Colonic mucosa (tissue), 1 donor: ENCODE measurements around the genes ACSBG2, SLC25A41 and CRB3.

GRCh38 chr19:5949681-5950506, 28.0 kb downstream of the RANBP3 start:
- PRO-cap = no peak

GRCh38 chr19:5990361-5990734, 12.4 kb upstream of the RANBP3 start:
- PRO-cap = no peak

DNA sequence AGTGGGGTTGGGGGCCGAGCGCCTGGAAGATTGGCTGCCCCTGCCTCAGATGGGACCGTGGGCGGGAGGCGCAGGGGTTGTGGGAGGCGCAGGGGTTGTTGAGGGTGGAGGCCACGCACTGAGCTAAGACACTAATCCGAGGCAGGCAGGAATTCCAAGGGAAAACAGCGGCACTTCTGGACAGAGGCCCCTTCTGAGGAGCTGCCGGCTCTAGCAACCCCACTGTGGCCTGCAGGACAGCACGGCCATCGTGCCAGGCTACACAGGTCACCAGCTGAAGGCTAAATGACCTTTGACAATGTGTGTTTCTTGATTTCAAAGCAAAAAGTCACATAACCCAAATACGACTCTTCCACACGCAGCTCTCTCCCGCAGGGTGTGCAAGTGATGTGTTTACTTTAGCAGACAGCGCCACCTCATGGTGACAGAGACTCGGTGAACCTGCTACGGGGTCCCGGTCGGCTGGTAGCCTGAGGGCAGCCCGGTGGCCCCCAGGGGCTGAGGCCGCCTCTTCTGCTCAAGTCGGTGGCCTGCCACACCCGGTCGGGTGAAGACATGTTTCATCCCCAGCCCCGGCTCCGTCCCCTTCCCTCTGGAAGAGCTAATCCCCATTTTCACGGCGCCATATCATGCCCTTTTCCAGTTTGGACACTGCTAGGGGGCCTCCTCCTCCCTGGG, 44.3 kb upstream of the RANBP3 start:
- PRO-cap = no peak

DNA sequence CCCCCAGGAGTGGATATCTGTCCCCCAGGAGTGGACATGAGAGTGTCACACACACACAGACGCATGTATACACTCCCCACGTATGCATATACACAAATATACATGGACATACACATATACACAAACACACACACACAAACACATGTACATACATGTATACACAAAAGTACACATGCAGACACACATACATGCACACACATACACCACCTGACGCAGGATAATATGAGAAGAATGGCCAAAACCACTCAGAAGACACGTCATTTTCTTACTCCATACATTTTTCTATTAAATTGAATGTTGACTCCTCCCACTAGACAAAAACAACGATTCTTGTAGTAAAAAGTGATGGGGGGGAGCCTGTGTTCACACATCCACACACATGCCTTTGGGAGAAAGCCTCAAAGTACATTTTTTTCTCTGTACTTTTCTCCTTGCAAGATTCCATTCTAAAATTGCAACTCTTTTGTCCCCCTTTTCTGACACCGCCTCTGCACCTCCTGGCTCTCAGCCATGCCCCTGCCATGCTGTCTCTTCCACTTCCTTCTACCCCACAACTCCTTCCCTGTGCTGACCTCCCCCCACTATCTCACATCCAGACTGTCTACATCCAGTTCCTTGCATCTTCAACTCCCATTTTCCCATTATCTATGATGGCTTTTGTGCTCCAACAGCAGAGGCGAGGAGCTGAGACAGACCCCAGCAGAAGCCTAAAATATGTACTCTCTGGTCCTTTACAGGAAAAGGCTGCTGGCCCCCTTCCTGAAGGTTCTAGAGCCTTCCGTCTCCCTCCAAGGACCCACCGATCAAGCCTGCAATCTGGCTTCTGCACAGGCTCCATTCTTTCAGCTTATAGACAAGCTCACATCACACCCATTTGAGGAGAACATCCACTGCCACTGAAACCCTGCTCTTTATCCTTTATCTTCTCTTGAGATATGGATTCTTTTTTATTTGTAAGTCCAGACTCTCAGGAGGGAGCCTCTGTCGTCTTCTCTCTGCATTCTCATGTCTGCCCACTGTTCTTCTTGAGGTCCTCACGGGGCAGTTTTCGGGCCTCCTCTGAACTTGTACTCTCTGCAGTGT, 50.3 kb downstream of the RFX2 start:
- PRO-cap = no peak

DNA sequence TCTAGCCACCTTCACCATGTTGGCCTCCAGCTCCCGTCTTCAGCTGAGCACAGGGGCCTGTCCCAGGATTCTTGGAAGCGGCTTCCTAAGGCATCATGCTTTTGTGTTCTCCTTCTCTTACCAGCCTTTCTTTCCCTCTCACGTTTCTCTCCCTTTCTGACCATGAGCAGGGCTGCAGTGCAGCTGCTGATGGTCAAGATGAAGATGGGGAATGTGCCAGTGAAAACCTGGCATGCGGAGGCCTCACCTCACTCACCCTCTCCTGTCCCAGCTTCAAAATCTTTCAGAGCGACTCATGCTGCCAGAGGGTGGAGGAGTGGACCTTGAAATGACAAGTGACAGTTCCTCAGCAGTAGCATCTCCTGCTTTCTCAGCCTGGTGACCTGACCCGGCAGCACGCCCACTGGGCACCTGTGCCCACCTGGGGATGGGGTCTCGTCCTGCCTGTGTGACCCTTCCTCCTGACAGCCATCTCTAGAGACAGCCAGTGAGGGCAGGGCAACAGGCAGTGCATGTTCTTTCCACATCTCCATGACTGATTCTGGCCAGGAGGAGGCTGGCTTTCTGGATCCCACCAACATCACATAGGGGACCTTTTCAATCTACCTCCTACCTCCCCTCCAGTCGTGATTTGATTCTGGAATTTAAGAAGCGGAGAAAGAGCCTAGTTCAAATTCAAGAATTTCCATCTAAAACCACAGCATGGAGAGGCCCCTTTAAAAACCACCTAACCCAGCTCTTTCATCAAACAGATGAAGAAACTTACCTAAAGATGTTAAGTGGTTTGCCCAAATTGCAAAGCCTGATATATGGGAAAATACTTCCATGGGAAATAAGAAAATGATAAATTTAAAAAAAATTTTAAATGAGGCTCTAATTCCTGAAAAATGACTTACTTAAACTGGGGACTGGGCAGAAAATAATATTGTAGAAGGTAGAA, 45.8 kb downstream of the RFX2 start:
- PRO-cap = no peak

- PRO-cap = bidirectional peak, plus-strand start at chr19:6092009, minus-strand start at chr19:6091892
Observed at GRCh38 chr19:6091645-6092101, 18.6 kb downstream of the RFX2 start.

GRCh38 chr19:6107711-6108235, 2.5 kb downstream of the RFX2 start:
- PRO-cap = no peak

- PRO-cap = no peak
Observed at GRCh38 chr19:6135425-6135739, at the start of gene ACSBG2. TSS of gene ACSBG2 (plus strand) at chr19:6135667.

GRCh38 chr19:6161007-6161464, 25.6 kb downstream of the ACSBG2 start:
- PRO-cap = no peak

- PRO-cap = no peak
Observed at GRCh38 chr19:6216881-6217588, 62.7 kb downstream of the MLLT1 start.

DNA sequence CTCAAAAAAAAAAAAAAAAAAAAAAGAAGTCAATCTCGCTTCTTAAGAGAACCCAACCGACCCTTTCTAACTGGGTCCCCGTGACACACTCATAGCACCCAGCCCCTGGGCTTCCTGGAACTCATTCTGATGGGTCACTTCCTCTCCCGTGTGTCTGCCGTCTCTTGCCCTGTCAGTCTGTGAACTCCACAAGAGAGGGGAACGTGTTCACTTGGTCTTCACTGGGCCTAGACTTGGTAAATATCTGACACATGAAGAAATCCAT, 35.8 kb downstream of the MLLT1 start:
- PRO-cap = no peak

DNA sequence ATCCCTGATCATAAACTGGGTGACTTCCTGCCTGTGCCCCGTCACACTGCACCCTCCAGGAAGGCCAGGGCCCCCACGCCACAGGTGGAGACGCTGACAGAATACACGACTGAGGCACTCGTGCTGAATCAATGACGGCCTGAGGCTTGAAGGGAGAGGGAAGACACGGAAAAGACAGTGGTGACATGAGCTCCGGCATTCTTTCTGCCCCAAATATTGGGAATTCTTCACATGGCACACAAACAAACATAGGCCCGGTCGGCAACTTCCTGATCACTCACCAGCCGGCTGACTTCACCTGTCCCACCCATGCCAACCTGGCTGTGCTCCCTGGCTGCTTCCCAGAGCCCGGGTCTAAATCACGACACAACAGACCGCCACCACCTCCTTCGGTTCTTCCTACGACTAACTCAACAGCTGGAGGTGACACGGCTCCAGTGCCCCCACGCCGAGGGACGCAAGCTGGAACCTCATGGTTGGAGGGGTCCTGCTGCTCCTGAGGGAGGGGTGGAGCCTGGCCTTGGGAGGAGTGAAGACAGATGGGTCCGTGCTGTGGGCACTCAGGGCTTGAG, 9.7 kb downstream of the MLLT1 start:
- PRO-cap = no peak

- PRO-cap = bidirectional peak, plus-strand start at chr19:6372821, minus-strand start at chr19:6372509
Observed at GRCh38 chr19:6372308-6372636, 322 bp upstream of the ALKBH7 start.

DNA sequence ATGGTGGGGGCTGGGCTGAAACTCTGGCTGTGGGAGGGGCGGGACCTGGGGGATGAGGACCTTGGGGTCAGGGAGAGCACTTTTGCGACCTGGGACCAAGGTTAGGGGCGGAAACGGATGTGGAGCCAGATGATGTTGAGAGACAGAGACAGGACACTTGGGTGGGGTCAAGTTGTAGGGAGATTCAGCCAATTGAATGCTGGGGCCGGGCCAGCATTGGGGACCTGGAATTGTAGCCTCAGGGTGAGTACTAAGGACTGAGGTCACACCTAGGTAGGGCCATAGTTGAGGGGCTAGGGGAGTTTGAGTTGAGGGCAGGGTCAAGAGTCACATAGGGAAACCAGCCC, 1.2 kb downstream of the ALKBH7 start:
- PRO-cap = no peak

GRCh38 chr19:6383069-6383543, 7.4 kb upstream of the PSPN start:
- PRO-cap = no peak

DNA sequence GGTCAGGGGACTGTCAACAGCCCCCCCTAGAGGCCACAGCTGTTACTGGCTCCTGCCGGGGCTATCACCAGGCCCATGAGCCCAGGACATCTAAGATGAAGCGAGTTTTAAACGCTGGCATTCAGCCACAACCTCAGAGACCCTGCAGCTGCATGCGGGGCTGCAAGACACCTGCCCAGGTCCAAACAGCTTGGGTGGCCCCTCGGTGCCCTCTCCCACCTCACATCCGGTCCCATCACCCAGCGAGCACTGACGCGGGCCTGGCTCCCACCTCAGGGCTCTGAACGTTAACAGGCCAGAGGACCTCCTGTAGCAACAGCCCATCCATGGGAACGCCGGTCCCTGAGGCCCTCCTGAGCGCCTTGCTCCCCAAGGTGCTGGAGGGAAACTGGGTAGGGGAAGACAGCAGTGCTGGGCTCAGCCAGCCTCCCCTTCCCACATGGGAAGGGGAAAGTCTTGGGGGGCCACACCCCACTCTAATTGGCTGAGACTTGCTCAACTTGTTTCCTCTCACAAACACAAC, 12.0 kb downstream of the KHSRP start:
- PRO-cap = no peak

DNA sequence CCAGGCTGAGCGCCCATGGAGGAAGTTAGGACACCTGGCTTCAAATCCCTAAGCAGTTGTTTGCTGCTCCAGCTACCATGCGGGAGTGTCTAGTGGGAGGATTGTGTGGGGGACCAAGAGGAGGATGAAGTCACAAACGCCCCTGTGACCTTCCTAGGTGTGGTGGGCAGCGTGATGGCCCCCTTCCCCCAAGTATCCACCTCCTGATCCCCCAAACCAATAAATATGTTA, at the start of gene SLC25A41:
Gene SLC25A41 (minus strand): TSS at position 87 of the 231 bp plus-strand sequence.
- PRO-cap = no peak

DNA sequence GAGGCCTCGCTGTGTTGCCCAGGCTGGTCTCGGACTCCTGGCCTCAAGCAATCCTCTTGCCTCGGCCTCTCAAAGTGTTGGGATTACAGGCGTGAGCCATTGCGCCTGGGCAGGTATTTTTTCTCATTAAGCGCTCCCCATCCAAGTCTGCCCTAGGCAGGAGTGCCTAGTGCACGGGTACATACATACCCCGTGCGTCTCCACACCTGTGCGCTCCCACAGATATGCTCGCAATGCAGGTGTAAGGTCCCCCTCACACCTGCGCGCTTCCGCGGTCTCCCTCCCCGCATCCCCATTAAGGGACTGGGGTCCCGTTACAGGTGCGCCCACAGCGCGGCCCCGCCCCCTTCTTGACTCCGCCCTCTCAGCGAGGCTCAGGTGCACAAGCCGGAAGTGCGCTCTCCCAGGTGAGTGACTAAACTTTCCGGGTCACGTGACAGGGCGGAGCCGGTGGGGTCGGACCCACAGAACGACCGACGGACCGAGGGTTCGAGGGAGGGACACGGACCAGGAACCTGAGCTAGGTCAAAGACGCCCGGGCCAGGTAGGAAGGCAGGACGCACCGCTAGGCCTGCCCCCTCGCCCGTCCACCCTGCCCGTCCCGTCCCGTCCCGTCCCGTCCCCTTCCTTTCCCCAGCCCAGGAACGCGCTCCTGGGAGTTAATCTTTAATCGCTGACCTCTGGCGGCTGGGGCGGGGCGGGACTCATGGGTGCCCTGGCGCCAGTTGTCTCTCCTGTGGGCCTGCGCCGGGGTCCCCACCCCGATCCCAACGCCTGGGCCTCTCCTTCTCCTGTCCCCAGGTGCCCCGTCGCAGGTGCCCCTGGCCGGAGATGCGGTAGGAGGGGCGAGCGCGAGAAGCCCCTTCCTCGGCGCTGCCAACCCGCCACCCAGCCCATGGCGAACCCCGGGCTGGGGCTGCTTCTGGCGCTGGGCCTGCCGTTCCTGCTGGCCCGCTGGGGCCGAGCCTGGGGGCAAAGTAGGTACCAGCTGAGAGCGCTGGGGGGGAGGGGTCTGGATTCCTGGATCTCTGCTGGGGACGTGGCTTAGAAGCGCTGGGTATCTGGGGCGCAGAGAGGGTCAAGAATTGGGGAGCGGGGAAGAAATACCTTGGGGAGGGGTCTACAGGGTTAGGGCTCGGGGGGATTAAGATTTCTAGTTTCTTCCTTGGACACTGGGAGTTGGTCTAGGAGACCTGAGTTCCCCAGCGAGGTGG, at the start of gene CRB3:
Gene CRB3 (plus strand): TSS at position 465 of the 1,214 bp plus-strand sequence.
- PRO-cap = bidirectional peak, plus-strand start at position 528 of the sequence, minus-strand start at position 297 of the sequence; bidirectional peak, plus-strand start at position 690 of the sequence, minus-strand start at position 661 of the sequence

GRCh38 chr19:6468152-6469000, 4.3 kb downstream of the CRB3 start:
- PRO-cap = no peak

DNA sequence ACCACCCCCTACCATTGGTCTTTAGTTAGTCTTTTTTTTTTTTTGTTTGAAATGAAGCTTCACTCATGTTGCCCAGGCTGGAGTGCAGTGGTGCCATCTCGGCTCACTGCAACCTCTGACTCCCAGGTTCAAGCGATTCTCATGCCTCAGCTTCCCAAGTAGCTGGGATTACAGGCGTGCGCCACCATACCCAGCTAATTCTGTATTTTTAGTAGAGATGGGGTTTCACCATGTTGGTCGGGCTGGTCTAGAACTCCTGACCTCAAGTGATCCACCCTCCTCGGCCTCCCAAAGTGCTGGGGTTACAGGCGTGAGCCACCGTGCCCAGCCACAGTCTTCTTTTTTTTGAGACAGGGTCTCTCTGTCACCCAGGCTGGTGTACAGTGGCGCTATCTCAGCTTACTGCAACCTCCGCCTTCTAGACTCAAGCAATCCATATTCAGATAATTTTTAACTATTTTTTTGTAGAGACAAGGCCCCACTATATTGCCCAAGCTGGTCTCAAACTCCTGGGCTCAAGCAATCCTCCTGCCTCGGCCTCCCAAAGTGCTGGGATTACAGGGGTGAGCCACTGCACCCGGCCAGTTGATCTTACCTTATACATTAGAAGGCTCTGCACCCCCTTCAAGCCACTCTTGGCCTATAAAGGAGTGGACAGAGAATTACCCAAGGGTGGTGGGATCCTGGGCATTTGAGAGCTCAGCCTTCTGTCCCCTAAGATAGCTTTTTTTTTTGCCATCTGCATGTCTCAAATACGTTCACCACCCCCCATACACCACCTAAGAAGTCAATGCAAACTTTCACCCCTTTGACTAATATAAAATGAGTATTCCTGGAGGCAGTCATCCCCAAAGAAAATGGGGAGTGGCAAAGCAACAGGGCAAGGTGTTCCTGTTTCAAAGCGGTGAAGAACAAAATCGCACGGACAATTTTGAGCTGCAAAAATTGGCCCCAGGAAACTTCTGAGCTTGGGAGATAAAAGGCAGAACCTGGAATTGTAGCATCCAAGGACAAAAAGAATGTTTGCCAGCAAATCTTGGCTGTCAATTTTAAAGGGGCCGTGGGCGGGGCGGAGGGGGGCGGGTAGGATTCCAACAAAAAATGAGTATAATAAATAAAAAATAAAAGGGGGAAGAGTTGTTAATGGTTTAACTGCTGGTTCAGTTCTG, 5.3 kb downstream of the CRB3 start:
- PRO-cap = no peak